Fibroblast of villous mesenchyme (primary cell): Measurements from ENCODE around the gene CDC42EP4.

- CAGE, long polyA plus RNA = no peak
Observed at GRCh38 chr17:70389176-70389810, 220.0 kb downstream of the KCNJ2 start.

- CAGE, long polyA plus RNA = no peak
Observed at GRCh38 chr17:71966196-71966850, 154.5 kb upstream of the SOX9 start.

- CAGE, long polyA plus RNA = no peak
Observed at GRCh38 chr17:72116140-72116658, 4.6 kb upstream of the SOX9 start.

- CAGE, long polyA plus RNA = no peak
Observed at GRCh38 chr17:72119693-72120943, 702 bp upstream of the SOX9 start.

GRCh38 chr17:72123503-72123826 lies 2.6 kb downstream of the SOX9 start:
- CAGE, long polyA plus RNA = no peak

DNA sequence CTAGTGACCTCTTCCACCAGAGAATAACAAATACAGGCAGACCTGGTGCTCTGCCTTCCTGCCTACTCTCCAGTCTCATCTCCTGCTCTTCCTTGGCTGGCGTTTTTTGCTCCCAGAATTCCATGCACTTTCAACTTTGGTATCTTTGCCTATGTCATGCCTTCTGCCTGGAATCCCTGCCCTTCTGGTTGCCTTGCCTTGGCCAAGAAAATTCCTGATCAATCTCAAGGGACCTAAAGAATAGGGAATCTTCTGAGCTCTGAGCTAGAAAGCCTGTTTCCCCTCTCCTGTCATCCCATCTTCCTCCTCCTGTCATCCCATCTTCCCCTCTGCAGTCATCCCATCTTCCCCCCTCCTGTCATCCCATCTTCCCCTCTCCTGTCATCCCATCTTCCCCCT lies 216.4 kb downstream of the SOX9 start:
- CAGE, long polyA plus RNA = no peak

- CAGE, long polyA plus RNA = no peak
Observed at GRCh38 chr17:72382781-72383355, 262.0 kb downstream of the SOX9 start.

DNA sequence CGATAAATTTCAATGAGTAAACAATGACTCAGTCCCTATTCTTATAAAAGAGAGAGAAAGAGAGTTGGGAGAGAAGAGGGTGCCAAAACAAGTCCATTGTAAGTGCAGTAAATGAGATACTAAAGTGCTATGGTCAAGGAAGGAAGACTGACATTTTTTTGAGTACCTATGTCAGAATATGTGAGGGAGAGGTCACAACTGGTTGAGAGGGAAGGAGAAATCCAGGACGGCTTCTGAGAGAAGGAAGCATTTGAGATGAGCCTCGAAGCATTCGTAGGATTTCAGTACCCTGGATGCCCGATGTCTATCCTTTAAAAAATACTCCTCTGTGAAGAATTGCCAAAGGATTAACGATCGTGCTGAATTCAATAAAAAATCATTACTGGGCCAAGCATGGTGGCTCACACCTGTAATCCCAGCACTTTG lies 277.1 kb downstream of the SOX9 start:
- CAGE, long polyA plus RNA = no peak

DNA sequence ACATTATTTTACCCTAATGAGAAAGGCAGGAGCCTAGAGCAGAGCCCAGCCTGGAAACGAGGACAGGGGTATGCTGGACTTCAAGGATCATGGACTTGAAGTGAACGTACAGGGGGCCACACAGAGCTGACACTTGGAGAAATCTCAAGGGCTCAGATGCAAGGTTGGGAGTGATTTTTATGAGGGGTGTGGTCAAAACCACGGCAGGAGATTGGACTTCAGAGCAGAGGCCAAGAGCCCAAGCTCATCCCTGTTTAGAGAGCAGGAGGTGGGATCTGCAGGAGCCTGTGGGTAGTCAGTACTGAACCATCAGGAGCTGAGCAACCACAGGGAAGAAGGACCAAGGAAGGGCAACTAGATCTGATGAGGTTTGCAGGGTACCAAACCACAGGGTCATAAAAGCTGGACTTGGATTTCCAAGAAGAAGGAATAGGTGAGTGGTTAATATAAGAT lies 331.6 kb downstream of the SOX9 start:
- CAGE, long polyA plus RNA = no peak

DNA sequence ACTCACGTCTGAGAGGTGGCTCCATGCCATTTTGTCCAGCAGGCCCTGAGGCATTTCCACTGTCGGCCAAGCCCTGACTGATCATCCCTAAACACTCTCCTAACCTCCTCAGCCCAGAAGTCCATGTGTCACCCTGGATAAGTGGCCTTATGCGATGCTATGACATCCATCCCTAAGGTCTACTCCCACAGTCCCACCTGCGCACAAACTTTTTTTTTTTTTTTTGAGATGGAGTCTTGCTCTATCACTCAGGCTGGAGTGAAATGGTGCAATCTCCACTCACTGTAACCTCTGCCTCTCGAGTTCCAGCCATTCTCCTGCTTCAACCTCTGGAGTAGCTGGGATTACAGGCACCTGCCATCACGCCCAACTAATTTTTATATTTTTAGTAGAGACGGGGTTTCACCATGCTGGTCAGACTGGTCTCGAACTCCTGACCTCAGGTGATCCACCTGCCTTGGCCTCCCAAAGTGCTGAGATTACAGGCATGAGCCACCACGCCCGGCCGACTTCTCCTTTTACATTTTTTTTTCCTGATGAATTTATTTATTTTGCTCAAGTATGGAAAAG lies 429.7 kb downstream of the SOX9 start:
- CAGE, long polyA plus RNA = no peak

- CAGE, long polyA plus RNA = no peak
Observed at GRCh38 chr17:73166692-73167585, 2.1 kb downstream of the SSTR2 start.

- CAGE, long polyA plus RNA = no peak
Observed at GRCh38 chr17:73261974-73262759, 487 bp upstream of the CPSF4L start.

DNA sequence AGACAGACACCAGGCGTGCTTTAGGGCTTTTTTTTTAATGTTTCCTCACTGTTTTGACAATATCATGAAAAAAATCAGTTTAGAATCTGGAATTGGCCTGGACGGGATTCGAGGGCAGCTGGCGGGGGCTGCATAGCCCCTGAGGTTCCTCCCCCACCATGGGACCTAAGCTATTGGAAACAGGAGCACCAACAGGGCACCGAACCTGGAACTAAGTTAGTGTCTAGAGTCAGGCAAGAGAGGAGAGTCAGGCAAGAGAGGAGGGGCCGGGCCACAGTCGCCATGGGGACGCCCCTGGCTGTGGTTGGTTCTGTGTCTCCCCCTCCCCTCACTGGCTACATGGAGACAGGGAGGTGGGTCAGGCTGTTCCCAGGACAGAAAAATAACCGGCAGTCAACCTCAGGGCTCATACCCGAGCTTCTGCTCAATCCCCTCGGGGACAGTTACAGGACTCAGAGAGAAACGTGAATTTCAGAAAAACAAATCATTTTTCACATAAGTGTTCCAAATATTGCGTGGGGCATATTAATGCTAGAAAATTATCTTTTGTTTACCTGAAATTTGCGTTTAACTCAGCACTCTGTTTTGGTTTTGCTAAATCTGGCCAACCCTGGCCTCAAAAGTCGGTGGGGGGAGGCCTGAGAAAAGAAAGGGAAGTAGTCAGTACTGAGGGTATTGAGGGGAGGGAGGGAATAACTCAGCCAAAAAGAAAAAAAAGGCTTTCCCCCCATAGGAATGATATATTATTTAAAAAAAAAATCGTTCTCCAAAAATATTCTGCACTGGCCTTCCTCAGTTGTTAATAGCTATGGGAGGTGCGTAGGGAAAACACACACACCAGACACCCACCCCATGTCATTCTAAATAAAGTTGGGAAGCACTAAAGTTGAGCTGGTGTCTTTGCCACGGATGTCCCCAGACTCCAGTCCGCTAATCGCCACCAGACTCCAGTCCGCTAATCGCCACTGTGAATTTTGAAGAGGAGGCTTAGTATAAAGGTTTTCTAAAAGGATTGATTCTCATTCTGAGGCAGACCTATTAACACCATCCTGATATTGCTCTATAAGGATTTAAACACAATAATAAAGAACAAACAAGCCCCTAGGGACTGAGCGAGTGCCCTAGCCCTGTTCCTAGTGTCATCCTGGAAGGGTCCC lies 22.3 kb upstream of the CPSF4L start:
- CAGE, long polyA plus RNA = no peak

- CAGE, long polyA plus RNA = no peak
Observed at GRCh38 chr17:73298449-73298825, 13.4 kb downstream of the CDC42EP4 start.

DNA sequence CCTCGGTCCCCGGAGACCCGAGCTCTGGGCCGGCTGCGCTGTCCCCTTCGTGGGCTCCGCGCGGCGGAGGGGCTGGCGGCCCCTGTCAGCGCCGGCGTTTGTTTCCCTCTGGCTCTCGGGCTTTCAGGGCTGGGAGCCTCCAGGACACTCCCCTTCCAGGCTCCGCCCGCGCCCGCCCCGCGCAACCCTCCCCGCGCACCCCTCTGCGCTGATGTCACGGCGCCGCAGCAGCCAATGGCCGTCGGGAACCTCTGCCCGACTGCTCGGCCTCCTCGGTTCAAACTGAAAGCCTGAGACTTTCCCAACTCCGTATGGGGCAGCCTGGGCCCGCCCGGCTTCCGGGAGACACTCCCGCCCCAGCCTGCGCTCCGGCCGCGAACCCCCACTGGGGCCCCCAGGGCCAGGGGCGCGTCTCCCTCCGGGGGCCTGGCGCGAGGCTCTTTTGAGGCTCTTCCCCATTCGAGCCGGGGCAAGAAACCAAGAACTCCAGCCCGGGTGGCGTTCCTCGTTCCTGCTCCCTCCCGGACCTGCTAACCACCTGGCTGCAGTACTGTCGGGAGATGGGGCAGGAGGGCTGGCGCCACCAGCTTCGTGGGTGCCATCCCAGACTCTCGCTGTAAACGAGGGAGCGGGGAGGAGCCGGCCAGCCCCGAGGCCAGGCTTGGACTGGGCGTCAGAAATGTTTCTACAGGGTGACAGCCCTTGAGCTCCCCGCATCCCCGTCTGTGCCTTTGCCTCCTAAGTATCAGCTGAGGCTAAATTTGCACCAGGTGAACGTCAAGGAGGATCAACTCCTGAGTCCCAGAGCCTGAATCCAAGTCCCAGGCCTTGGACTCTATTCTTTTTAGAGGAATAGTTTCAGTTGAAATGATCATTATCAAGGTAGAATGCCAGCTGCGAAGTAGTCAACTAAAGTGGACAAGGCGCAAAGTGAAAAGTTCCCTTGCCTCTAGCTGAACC lies at the start of gene CDC42EP4:
Gene CDC42EP4, minus strand, starts transcription at position 110 of the 960 bp plus-strand sequence.
- CAGE, long polyA plus RNA = no peak

DNA sequence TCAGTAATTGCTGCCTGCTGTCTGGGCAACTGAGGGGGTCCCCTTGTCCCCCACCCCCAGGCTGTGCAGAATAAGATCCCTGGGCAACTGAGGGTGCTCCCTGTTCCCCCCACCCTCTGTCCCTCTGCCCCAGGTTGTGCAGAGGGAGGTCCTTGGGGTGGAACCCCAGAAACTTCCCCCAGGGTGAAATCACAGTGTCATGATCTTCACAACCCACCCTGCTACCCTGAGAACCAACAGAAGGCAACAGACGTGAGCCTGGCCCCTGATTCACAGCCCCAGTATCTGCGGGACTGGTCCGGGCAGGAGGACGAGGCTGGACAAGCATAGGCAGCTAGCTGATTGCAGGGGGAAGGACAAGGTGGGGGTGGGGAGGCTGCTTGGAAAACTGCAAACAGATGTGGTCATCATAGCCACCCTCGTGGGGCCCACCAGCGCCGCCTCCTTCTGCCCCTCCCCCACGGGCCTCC lies 12.1 kb upstream of the CDC42EP4 start:
- CAGE, long polyA plus RNA = no peak

DNA sequence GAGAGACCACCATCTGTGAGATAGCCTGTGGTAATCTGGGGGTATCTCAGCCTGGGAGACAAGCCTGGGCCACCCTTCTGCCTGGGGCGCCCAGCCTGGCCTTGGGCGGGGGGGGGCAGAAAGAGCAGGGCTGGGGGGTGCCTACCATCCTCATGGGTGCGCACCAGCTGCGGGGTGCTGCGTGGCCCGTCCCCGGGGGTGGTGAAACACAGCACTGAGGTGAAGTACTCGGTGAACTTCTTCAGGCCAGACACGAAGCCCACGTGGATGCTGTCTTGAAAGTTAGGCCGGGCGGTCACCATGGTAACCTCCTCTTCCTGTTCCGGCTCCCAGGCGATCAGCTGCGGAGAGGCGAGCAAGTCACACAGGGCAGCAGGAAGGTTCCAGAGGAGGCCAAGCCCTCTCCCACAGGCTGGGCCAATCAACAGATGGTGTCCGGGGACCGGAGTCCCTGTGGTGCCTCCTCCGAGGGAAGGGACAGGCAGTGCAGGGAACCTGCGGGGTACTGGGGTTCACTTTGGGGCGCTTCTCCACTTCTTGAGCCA lies 90.1 kb upstream of the CDC42EP4 start:
- CAGE, long polyA plus RNA = no peak

DNA sequence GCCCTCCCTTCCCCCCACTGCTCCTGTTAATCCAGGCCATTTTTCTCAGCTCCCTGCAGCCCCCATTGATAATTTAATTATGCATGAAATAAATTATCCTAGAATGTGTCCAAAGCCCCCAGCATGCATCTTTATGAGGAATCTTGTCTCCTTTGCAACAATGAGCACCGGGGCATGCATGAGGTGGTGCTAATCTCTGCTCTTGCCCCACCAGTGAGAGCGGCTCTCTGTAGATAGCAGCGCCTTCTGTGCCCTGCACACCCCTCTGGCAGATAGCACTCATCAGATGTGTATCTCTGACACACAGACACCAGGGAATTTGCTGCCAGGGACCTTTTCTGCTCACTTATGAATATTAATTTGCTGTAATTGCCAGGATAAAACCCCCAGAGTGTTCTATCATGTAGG lies 140.2 kb upstream of the CDC42EP4 start:
- CAGE, long polyA plus RNA = no peak

- CAGE, long polyA plus RNA = no peak
Observed at GRCh38 chr17:73718288-73718591, 74.0 kb upstream of the SDK2 start.

DNA sequence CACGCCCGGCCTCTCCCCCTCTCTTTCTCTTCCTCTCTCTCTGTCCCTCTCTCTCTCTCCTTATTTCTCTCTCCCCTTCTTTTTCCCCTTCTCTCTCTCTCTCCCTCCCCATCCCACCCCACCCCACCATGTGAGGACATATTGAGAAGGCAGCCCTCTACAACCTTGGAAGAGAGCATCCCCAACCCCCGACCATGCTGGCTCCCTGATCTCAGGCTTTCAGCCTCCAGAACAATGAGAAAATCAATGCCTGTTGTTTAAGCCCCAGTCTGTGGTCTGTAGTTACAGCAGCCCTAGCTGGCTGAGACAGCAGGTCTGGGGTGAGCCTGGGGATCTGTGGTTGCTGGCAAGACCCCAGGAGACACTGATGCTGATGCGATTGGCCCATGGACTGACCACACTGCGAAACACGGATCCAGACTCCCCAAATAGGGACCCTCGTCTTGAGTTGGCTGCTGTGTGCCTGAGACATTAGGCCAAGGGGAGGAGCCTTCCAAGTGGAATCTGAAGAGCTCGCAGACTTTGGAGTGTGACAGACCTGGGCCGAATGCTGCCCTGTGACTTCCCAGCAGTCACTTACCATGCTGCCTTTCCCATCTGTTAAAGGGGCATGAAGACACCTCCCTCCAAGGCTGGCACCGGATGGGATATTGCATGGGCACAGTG lies 148.0 kb upstream of the RPL38 start:
- CAGE, long polyA plus RNA = no peak